WTC11 (cell line): Measurements from ENCODE around the genes KLRC2 and MAGOHB.

DNA sequence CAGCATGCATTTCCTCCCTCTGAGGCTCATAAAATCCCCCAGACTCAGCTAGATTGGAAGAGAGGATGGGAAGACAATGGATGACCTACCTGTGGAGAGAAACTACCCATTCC lies 50.1 kb downstream of the A2M start:
- PRO-cap: no peak

DNA sequence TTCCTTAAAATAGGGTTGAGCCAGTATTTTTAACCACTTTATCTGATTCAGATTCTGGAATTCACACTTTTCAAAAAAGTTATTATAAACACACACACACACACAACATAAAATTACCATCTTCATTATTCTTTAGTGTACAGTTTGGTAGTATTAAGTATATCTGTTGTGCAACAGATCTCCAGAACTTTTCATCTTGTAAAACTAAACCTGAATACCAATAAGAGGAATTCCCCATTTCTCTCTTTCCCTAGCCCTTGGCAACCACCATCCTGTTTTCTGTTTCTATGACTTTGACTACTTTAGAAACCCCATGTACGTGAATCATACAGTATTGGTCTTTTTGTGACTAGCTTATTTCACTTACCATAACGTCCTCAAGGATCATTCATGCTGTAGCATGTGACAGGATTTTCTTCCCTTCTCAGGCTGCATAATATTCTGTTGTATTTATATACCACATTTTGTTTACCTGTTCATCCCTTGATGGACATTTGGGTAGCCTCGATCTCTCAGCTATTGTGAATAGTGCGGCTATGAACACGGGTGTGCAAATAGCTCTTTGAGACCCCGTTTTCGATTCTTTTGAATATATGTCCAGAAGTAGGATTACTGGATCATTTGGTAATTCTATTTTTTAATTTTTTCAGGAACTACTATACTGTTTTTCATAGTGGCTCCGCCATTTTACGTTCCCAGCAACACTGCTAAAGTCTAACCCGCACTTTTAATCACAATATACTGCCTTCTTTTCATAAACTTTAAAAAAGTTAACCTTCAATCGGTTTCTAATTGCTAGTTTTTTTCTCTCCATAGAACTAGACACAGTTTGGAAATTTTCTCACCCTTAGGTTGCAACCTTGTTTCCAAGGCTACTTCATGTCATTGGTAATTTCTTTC lies 12.1 kb downstream of the A2M start:
- PRO-cap: no peak

- PRO-cap: no peak
Measured at GRCh38 chr12:9126913-9127915, 11.5 kb upstream of the A2M start.

- PRO-cap: no peak
Measured at GRCh38 chr12:9131650-9132644, 16.2 kb upstream of the A2M start.

GRCh38 chr12:9134899-9135441 lies 19.3 kb upstream of the A2M start:
- PRO-cap: no peak

DNA sequence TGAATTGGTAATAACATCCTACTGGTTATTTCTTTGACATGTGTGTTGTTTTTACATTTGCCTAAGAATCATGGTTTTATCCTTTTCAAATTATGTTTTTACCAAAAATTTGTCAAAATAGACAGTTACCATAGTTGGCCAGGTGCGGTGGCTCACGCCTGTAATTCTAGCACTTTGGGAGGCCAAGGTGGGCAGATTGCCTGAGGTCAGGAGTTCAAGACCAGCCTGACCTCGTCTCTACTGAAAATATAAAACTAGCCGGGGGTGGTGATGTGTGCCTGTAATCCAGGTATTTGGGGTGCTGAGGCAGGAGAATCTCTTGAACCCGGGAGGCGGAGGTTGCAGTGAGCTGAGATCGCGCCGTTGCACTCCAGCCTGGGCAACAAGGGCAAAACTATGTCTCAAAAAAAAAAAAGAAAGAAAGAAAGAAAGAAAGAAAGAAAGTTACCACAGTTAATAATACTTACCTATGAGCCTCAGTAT lies 12.8 kb upstream of the PZP start:
- PRO-cap: no peak

DNA sequence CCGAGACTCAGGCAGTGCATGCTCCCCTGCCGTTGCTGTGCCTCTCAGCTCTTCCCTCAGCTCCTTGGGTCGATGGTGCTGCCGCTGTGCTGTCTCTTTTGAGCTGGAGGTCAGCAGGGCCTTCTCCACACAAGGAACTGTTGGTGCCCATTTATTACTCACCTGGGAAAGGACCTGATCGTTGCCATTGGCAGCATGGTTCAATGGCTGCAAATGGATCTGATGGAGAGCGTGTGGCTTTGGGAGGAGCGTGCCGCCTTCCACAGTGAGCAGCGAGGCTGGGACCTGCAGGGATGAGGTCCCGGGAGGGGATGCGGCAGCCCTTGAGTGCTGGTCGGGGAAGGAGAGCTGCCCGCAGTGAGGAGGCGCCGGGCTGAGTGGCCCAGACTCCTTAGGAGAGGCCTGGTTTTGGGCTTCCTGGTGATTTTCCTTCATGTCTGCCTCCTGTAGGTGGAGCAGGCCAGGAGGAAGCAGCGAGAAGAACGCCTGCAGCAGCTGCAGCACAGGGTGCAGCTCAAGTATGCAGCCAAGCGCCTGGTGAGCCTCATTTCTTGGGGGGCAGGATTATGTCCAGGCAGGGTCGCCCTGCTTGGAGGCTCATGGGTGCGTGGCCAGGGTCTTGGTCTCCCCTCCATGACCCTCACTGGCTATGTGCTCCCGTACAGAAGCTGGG lies 85.9 kb upstream of the PZP start:
- PRO-cap: no peak

DNA sequence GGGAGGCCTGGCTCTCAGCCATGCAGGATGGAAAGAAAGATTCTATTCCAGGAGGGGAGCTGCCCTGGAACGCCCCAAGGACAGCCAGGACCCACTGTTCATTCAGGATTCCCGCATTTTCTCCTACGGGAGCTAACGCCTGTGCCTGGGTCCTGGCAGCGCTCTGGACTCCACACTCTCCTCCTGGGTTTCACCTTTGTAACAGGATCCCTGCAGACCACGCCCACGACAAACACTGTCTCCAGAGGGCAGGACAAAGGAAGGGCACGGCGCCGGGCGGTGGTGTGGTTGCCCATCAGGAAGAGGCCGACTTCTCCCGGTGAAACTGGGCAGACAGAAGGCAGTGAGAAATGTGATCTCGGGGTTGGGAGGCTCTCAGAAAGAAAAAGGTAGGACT lies 189.3 kb downstream of the KLRB1 start:
- PRO-cap: no peak

DNA sequence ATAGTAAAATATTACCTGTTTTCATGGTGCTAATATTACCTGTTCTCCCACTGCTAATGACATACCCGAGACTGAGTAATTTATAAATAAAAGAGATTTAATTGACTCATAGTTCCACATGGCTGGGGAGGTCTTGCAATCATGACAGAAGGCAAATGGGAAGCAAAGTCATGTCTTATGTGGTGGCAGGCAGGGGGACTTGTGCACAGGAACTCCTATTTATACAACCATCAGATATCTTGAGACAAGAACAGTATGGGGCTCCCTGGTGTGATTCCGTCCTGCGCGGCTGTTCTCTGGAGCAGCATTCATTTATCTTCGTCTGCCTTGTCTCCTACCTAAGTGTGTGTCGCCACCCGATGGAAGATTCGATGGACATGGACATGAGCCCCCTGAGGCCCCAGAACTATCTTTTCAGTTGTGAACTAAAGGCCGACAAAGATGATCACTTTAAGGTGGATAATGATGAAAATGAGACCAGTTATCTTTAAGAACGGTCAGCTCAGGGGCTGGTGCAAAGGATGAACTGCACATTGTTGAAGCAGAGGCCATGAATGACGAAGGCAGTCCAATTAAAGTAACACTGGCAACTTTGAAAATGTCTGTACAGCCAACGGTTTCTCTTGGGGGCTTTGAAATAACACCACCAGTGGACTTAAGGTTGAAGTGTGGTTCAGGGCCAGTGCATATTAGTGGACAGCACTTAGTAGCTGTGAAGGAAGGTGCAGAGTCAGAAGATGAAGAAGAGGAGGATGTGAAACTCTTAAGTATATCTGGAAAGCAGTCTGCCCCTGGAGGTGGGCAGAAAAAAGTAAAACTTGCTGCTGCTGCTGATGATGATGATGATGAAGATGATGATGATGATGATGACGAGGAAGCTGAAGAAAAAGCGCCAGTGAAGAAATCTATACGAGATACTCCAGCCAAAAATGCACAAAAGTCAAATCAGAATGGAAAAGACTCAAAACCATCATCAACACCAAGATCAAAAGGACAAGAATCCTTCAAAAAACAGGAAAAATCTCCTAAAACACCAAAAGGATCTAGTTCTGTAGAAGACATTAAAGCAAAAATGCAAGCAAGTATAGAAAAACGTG lies 25.9 kb downstream of the CLEC2D start:
- PRO-cap: no peak

GRCh38 chr12:9796246-9796825 lies 30.9 kb upstream of the KLRF1 start:
- PRO-cap: no peak

- PRO-cap: no peak
Measured at GRCh38 chr12:9868124-9868757, 913 bp downstream of the CLEC2B start.

DNA sequence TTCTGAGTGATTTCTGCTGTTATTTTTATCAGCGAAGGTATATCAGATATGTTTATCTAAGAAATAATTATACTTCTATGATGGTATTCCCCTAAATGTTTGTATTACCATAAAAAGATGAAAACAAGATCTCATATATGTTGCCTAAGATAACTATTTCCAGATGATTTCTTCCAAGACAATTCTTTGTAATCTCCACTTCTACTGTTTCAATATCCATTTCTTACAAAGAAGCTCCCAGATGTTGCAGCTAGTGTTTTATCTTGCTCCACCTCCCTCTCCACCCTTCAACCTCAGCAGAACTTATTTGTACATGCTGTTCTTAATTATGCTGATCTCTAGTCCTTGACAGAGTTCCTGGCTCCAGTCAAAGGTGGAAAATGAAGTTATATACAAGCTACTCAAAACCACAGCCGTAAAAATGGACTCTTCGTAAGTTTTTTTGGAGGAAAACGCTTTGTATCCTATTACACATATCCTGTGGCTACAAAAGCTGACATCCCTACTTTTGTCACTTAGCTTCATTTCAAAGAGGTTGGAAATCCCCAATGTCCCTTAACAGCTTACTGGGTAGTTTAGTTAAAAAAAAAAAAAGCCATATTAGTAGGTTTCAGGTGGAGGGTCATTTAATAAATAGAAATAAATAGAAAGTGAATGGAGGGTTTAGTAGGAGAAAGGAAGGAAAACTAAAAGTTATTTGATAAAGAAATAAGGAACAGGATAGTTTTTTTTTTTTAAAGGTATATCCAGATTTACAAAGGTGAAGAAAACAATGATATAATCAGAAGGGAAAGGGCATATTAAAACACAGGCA lies 1.2 kb downstream of the CLEC1A start:
- PRO-cap: no peak

- PRO-cap: no peak
Measured at GRCh38 chr12:10128572-10129334, 1.2 kb downstream of the CLEC7A start.

DNA sequence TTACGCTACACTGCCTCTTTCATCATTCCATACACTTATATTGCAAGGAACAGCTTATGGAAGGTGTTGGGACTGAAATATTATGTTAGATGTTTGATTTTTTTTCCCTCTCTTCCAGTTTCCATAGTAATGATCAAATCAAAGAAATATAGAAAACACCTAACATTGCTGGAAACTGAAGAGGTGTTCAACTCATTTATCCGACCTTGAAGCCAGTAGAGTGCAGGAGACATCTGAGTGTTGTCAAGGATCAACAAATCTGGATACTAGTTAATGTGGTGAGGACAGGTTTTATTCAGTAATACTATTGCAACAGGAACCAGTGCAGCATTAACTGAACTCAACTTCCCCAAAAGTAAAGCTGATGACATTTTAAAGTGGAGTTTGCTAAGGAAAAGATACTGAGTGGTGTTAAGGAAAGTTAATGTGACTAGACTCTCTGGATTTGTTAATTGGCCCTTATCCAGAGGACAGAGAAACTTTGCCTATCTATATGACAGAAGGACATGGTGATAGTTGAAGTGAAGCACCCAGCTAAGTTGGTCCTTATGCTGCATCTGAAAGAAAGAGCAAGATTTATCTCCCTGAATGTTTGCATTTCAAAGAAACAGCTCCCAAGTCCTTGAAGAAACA lies 1.1 kb upstream of the CLEC7A start:
- PRO-cap: no peak

DNA sequence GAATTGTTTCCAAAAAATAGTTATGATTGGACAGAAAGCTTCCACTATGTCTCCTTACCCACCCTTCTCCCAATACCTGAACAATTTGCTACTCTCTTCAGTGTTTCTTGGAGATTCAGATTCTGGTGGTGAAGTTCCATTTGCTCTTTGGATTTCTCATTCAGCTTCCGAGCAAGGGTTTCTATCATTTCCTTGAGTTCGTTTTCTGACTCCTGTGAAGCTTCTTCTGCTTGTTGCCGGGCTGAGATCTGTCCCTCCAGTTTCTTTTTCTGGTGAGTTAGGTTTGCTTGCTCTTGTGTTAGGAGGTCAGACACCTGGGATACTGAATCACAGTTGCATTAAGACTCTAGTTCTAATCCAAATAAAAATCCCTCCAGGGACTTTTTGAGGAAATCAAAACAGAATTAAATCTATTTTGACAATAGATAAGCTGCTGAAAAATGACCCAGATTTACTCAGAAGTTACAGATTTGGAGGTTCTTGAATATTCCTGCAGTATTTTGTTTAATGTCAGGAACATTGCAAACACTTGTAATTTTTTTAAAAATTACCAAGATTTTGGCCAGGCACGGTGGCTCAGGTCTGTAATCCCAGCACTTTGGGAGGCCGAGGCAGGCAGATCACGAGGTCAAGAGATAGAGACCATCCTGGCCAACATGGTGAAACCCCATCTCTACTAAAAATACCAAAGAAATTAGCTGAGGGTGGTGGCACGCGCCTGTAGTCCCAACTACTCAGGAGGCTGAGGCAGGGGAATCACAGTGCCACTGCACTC lies 5.1 kb downstream of the OLR1 start:
- PRO-cap: no peak

DNA sequence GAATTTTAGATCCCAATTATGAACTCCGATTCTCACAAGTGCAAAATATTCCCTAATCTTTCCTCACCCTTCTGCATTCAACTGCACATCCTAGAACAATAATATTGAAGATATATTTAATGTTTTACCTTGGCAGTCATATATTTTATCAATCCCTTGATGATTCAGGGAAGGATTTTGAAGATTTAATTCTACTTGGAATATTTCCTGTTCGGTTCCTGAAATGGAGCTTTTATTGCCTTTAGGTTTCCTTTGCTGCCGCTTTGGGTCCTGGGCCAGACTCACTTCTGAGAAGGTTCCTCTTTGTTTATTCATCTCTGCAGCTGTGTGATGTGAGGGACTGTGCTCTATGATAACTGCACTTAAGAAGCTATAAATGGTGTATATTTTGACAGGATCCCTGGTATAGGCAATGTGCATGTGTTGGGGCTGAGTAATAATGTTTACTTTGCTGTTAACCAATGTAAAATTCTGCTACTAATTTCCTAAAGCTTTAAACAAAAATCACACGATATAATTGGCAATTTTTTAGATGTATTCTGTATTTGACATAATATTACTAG lies at the start of gene KLRC2:
TSS of gene KLRC2 (minus strand) at position 339 of the 563 bp plus-strand sequence.
- PRO-cap: no peak

- PRO-cap: bidirectional peak, plus-strand start at chr12:10613110, minus-strand start at chr12:10612982; bidirectional peak, plus-strand start at chr12:10613675, minus-strand start at chr12:10613560
Measured at GRCh38 chr12:10612579-10613798, at the start of gene MAGOHB. Gene MAGOHB, minus strand, starts transcription at chr12:10613609.

DNA sequence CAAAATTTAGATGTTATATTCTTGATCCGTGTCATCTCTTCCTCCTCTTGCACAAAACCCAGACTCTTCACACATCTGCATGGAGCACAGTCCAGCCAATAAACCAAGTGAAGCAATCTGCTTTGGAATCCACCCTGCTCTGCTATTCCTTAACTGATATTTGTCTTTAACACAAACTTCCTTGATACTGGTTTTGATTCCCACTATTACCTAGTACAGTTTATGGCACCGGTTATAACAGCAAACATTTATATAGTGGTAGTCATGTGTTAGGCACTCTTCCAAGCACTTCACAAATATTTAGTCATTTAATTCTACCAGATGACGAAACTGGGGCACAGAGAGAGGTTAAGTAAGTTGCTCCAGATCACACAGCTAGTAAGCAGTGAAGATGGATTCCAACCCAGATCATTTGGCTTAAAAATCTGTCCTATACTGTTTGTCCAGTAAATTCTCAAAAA lies 12.5 kb downstream of the STYK1 start:
- PRO-cap: no peak

- PRO-cap: no peak
Measured at GRCh38 chr12:10708713-10709301, 14.3 kb downstream of the YBX3 start.

GRCh38 chr12:10710497-10711262 lies 12.4 kb downstream of the YBX3 start:
- PRO-cap: no peak